Endodermal cell (in vitro differentiated cells): ENCODE measurements around the gene OSBPL6.

GRCh38 chr2:177626205-177626683 is 7.7 kb upstream of the TTC30A start:
- PRO-cap: no peak

DNA sequence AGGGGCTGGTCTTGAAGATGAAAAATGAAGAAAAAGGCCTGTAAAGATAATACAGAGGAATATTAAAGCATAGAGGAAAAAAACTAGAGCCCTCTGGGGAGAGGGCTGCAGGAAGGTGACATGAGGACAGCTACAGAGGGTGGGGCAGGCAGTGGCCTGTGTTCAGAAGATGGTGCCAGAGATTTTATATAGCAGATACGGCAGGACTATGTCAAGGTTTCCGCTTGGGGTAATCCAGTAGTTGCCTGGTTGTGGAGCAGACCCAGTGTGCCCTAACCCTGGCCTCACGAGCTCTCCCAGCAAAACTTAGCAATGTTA is 61.3 kb upstream of the TTC30A start:
- PRO-cap: no peak

DNA sequence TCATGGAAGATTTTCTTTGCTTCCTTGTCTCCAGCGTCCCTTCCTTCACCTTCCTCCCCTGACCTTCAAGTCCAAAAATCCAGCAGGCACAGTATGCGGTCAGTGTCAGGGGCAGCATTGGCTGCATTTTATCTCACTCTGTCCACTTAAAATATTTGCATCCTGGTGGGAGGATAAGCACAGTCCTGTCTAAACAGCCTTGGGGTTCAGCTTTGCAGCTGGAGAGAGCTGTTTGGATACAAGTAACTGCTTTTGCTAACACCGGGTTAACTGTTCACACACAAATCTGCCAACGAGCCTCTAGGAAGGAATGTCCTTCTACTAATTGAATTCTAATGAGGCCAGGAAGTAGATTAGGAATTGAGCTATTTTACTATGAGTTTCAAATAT is 136.0 kb upstream of the TTC30A start:
- PRO-cap: no peak

GRCh38 chr2:177887607-177888226 is 184.9 kb downstream of the PDE11A start:
- PRO-cap: no peak

- PRO-cap: no peak
Measured at GRCh38 chr2:177888489-177889027, 184.0 kb downstream of the PDE11A start.

- PRO-cap: bidirectional peak, plus-strand start at chr2:178194512, minus-strand start at chr2:178194391; bidirectional peak, plus-strand start at chr2:178195156, minus-strand start at chr2:178195065; bidirectional peak, plus-strand start at chr2:178195361, minus-strand start at chr2:178195322; unidirectional peak, minus-strand start at chr2:178195440
Measured at GRCh38 chr2:178194467-178195686, at the start of gene OSBPL6. TSS of gene OSBPL6 (plus strand) at chr2:178194512.

DNA sequence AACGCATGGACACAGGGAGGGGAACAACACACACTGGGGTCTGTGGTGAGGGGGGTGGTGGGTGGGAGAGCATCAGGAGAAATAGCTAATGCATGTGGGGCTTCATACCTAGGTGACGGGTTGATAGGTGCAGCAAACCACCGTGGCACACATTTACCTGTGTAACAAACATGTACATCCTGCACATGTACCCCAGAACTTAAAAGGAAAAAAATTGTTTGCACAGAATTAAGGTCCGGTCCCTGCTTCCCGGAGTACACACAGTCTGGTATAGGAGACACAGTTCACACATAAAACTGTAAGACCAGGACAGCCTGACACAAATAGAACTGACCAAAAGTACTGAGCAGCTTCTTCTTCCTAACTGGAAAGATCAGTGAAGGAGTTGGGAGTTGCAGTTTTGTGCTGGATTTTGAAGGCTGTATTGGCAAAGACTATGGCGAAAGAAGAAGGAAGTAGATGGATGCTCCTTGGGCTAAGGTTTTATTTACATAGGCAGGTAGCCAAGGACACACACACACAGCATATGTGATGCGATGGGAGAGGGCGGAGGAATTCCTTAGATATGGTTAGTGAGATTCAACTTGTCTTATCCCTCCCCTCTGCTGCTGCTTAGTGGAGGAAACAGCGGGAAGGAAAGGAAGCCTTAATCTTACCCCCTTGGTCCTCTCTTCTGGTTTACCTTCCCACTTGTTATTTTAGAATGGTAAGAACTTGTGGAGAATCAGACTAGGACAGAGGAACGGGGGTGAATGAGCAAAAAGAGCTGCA is 87.6 kb downstream of the OSBPL6 start:
- PRO-cap: no peak

DNA sequence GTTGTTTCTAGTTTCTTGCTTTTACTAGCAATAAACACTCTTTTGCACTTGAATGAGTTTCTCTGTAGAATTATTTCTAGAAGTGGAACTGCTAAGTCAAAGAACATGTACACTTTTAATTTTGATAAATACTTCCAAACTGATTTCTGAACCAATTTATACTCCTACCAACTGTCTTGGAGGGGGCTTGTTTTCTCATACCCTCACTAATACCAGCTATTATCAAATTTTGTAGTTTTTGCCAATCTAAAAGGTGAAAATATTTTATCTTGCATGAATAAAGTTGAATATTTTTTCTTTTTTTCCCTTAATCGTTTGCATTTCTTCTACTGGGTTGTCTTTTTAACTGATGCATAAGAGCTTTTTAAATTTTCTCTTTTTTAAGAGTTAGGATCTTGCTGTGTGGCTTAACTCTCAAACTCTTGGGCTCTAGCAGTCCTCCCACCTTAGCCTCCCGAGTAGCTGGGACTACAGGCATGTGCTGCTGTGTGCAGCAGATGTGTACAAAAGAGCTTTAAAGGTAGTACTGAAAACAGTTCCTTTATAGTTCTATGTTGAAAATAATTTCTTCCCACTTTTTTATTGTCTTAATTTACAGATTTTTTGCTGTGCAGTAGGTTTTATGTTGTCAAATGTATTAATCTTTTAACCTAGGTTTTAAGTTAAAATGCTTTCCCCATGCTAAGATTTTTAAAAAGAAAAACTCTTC is 13.3 kb downstream of the PRKRA start:
- PRO-cap: no peak

GRCh38 chr2:178481608-178481825 is 1.3 kb downstream of the PLEKHA3 start:
- PRO-cap: no peak

GRCh38 chr2:178538807-178539777 is 58.8 kb downstream of the PLEKHA3 start:
- PRO-cap: no peak

- PRO-cap: no peak
Measured at GRCh38 chr2:178619458-178620337, 139.4 kb downstream of the PLEKHA3 start.

- PRO-cap: no peak
Measured at GRCh38 chr2:178715215-178716017, 91.8 kb downstream of the TTN start.

DNA sequence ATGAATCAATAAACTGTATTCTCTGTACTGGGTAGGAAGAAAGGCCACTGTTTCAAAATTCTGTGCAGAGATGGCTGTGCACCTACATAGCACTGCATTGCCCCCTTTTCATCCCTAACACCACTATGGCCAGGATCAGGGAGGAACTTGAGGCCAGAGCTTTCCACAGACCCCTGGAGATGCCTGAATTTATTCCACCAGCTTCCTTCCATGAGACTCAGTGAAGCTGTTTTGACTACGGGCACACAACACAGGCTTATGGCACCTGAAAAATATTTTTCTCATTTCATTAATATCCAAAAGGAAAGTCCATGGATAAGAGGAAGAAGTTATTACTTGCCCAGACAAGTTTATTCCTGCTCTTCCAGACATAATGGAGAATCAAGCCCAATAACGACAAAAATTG is 52.3 kb downstream of the TTN start:
- PRO-cap: no peak

GRCh38 chr2:178804922-178805358 is 2.3 kb downstream of the TTN start:
- PRO-cap: no peak

- PRO-cap: no peak
Measured at GRCh38 chr2:178806409-178807010, 713 bp downstream of the TTN start.

GRCh38 chr2:178892210-178892435 is 84.9 kb upstream of the TTN start:
- PRO-cap: no peak

- PRO-cap: no peak
Measured at GRCh38 chr2:179124290-179125291, 74.7 kb upstream of the CCDC141 start.

DNA sequence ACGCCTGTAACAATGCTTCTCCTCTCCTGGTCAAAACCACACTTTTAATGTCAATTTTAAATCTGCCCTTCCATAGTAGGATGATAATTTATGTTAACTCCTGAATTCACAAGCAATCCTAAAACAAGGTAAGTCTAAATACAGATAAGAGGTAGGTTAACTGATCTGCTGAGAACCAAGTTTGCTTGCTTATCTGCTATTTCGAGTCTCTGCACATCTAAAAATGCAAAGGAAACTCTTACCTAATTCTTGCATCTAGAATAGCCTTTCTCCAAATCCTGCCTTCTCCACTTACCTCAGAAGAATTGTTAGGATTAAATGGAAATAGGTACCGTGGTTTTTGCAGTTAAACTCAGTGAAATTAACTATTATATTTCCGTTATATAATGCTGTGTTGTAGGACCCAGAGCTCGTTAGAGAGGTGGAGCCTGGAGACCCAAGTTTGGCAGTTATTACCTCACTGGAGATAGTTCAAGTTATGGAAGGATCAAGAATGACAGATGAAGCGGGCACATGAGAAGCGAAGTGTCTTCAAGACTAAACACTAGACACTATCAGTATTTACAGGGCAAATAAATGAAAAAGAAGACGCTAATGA is 1.0 kb downstream of the CWC22 start:
- PRO-cap: no peak

DNA sequence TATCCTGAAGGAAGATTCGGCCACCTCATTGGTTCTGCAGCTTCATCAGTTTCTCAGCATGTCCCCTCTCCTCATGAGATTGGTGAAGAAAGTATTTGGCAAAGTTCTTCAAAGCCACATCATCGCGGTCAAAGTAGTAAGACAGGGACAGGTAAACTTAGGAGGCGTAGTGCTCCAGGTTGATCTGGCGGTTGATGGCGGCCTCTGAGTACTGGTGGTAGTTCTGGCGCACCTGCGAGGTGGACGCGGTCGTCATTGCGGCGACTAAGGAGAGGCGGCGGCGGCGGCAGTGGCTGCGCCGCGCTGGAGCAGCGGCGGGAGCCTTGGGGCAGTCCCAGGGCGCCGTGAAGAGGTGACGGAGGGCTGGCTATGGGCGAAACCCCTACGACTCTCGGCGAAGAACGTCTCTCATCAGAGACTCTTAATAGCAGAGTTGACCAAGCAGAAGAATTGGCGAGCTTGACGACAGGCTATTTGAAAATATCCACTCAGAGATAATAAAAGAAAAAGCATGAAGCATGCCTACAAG is 107.2 kb upstream of the UBE2E3 start:
- PRO-cap: no peak

- PRO-cap: no peak
Measured at GRCh38 chr2:180981655-180982433, 1.4 kb downstream of the UBE2E3 start.